ENCODE results near the genes KCNE2 and CLIC6.

DNA sequence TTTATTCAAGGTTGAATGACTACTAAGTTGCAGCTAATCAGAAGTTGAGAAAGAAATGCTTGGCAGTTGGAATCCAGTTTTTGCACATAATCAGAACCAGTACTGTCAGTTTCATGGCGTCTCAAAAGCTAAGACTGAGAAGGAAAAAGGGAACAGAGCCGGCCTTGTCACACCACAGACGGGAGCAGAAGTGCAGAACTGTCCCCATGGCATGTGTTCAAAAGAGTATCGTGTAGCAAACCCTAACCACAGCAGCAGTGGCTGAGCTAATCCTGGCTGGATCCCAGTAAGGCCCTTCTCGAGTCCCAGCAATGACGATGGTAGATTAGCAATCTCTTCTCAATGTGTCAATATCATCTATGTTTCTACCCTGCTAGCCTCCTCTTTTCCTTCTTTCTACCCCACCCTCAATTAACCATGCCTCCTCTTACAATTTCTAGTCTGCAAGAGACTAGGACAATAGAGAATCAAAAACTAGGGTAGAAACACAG, 31.0 kb upstream of the IFNAR2 start:
- PRO-cap = no peak

DNA sequence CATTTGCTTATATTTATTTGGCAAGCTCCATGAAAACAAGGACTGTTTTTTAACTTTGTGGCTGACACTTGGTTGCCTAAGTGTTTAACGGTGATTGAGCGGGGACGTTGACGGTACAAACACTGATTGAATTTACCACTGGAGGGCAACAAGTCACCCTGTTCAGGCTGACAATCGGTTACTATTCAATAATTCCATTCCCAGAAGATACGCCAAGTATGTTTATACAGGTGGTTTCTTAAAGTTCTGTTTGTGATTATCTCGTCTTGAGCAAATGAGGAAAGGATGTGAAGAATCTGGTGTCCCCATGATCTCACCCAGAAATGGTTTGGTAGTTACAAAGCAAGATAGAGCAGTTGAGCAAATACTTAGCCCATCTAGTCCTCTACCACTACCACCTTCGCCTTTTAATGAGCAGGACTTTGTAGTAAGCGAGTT, 36.1 kb downstream of the IFNAR1 start:
- PRO-cap = no peak

- PRO-cap = no peak
These were observed 37.7 kb downstream of the TMEM50B start for GRCh38 chr21:33441824-33442665.

DNA sequence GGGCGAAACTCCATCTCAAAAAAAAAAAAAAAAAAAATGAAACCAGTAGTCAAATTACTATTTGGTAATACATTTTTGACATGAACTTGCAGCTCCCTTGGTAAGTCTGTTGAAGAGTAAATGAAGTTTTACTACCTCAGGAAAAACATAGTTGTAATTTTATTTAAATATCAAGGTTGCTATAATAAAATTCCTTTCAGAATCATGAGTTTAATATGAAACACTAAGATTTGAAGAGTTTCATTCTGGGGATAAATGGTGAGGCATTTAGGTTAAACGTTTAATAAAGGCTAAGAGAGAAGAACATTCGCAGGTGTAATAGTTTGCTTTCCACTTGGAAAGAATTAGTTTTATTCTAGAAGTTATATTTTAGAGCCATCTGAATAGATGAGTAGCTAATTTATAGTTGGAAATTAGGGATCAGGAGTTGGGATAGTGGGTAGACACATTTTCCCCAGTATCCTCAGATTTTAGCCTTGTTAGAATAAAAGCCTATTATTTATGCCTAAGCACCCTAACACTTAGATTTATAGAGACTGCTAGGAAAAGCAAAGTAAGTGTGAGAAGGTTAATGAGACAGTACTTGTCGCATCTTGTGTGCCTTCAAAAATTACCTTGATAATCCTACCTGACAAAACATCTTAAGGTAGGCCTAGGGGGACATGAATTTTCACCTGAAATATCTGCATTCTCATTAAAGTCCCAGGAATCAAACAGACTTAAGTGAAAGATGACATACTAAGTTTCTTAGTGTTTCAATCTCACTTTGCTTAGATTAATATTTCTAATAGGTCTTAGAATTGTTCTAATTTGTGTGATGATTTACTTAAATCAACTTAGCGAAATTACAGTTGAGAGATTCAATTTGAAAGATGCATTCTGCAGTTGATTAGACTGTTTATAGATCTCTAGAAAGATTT, 22.3 kb downstream of the SON start:
- PRO-cap = no peak

DNA sequence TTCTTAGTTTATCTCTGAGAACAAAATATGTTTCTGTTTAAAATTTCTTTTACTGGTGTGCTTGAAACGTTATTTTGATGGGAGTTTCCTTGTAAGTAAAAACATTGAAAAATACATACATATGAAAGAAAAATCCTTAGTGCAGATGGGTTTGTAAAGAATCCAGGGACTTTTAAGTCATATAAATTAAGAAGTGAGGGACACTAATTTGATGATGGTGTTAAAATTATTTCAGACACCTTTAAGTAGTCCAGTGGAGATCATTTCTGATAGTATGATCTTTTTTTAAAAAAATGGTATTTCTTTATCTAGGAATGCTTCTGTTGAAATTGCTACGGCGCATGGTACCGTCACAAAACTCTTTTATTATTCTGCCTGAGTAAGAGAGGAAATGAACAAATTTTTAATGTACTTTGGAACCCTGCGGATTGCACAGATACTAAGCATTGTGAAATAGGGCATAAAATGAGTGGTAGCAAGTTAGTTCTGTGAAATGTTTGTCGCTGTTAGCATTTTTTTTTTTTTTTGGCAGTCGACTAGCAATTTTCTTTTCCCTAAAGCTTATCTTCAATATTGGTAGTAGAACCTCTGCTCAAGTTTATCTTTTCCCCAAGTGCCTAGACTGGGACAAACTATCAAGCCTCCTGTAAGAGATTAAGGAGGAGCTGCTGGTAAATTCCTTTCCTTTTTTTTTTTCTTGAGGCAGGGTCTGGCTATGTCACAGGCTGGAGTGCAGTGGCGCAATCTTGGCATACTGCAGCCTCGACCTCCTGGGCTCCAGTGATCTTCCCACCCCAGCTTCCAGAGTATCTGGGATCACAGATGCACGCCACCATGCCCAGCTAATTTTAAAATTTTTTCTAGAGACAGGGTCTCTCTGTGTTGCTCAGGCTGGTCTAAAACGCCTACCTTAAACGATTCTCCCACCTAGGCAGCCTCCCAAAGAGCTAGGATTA, 2.1 kb downstream of the ITSN1 start:
- PRO-cap = unidirectional peak, minus-strand start at position 365 of the sequence

- PRO-cap = no peak
These were observed 102.6 kb downstream of the ITSN1 start for GRCh38 chr21:33744968-33745328.

- PRO-cap = no peak
These were observed 125.3 kb downstream of the ITSN1 start for GRCh38 chr21:33767517-33768036.

- PRO-cap = no peak
These were observed 15.2 kb upstream of the ATP5PO start for GRCh38 chr21:33930924-33931085.

- PRO-cap = no peak
These were observed 3.5 kb downstream of the MRPS6 start for GRCh38 chr21:34076728-34077404.

GRCh38 chr21:34129963-34130663, 56.7 kb downstream of the MRPS6 start:
- PRO-cap = no peak

- PRO-cap = no peak
These were observed at the start of gene KCNE2 for GRCh38 chr21:34363763-34364120. KCNE2 (plus strand) TSS chr21:34364006.

DNA sequence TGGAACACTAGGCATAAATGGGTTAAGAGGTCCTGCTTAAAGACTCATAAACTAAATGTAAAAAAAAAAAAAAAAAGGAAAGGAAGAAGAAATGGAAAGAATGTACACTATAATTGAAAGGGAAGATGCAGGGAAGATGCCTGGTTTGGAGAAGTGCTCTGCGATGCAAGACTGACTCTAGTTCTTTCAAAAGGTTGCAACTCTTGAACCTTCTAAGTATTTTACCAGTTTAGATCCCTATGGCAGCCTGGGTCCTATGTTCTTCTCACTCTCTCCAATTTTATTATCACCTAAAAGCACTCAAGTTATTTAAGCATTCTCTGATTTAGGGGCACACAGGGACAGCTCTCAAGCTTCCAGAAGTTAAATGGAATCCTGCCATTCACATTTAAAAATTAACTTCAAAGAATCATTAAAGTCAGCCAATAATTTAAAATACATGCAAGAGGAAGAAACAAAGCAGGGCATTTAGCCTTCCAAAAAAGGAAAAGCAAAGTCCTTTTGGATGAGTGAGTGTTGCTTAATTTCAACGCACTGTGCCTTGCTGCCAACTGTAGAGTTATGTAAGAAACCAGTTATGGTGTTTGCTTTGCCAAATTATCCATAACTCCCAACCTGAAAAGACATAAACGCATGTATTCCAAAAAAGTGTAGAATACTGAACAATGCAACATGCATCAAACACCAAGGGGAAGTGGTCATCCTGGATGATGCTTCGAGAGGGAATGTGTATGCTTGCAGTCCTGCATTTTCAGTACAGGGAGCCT, 16.0 kb upstream of the KCNE1 start:
- PRO-cap = no peak

DNA sequence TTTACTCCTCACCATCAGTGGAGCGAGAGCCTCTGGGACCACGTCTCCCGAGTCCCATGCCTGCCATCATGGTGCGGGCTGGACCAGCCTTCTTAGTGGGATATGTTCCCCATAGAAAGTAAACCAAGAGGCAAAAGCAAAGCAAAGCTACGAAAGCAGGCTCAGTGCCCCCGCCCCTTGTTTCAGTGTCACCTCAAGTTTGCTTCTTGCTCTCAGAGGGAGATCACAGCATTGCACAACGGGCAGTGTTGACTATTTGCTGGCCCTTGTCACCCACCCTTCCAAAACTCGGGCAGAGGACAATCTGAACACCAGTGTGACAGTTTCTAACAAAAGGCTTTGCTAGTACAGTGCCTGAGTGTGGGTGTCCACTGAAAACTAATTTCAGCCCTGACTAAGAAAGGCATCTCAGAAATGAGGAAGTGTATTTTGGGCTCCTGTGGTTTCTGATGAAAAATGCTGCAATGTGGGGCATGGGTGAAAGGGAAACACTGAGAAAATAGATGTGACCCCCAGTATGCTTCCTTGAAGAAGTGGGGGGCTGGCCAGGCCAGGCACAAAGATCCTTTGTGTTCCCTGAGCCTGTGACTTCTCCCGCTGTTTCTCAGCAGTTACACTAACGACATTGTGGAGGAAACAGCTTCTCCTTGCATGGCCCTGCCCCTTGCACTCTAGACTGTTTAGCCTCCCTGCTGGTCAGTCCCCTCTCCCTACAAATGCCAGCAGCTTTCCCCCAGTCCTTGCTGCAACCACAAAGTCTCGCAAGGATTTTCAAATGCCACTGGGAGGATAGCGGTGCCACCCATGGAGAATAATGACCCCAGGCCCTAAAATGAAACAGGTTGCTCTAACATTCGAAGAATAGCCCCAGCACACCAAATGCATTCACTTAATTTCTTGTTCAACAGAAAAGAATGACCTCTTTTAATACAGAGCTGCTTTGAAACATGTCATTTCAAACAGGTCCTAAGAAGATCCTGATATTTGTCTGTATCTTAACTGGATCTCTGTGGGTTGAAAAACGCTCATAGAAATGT, 33.3 kb upstream of the KCNE1 start:
- PRO-cap = bidirectional peak, plus-strand start at position 610 of the sequence, minus-strand start at position 380 of the sequence

- PRO-cap = no peak
These were observed 40.9 kb upstream of the KCNE1 start for GRCh38 chr21:34552526-34553668.

GRCh38 chr21:34620318-34620625, 5.4 kb upstream of the RCAN1 start:
- PRO-cap = no peak

DNA sequence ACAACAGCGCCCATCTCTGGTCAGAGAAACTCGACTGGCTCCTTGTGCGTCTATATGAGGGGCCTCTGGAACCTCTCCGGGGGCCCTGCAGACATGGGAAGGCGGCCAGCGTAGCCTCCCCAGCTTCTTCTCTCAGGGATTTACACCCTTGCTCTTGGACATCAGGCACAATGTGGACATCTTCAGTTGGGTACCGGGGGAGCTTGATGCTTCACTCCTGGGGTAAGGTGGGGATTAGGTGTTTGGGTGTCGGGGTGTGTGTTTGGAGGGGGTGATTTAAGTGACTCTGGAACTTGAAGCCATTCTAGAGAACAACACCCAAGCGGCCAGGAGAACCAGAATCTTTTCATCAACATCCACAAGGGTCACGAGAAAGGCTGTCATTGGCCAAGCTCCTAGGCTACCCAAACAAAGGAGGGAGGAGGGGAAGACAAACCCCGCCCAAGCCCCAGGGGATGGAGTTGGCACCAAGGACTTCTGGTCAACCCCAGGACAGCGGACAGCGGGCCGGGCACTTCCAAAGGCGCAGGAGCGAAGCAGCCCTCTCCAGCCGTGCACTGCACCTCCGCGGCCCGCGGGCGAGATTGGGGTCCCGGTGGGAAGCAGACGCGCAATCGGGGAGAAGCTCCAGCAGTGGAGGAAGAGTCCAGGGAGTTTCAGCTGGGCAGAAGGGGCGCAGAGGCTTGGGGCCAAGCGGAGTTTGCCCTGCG, at the start of gene CLIC6:
CLIC6 (plus strand) TSS at position 484 of the 710 bp plus-strand sequence.
- PRO-cap = unidirectional peak, plus-strand start at position 484 of the sequence; unidirectional peak, plus-strand start at position 495 of the sequence

DNA sequence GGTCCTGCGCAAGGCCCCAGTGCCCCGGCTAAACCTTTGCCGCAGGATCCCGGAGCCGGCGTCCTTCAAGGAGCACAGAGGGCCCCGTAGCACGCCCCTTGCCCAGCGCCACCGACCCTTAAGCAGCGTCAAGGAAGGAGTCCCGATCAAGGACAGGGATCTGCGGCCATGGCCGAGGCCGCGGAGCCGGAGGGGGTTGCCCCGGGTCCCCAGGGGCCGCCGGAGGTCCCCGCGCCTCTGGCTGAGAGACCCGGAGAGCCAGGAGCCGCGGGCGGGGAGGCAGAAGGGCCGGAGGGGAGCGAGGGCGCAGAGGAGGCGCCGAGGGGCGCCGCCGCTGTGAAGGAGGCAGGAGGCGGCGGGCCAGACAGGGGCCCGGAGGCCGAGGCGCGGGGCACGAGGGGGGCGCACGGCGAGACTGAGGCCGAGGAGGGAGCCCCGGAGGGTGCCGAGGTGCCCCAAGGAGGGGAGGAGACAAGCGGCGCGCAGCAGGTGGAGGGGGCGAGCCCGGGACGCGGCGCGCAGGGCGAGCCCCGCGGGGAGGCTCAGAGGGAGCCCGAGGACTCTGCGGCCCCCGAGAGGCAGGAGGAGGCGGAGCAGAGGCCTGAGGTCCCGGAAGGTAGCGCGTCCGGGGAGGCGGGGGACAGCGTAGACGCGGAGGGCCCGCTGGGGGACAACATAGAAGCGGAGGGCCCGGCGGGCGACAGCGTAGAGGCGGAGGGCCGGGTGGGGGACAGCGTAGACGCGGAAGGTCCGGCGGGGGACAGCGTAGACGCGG, 614 bp downstream of the CLIC6 start:
- PRO-cap = no peak

GRCh38 chr21:34837060-34838156, 168.6 kb downstream of the CLIC6 start:
- PRO-cap = no peak

DNA sequence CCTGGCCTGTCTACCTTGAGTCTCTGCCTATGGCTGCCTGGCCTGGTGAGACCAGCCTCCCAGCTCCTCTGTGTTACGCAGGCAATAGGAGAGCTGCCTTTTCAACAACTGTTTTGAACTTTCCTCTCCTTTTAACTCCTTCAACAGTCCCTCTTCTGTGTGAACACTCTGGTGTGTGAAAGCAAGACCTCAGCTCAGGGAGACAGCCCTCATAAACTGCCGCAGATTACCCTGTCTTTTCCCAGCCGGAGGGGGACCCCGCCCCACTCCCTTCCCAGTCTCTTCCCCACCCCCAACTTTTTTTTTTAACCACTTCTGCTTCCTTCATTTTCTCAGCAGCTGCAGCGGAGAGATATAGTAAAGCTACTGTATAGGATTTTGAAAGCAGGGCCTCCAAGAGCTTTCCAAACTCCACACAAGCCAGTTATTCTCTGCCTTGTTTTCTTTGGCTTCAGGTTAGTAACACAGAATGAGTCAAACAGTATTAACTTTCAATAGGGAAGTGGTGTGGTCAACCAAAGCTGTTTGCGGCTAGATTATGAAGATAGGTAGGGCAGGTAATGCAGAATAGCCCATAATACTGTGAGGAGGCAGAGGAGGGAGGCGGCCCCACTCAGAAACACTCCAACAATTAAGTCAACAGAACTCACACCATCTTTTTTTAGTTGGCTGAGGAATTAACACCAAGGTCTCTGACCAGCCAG, 176.8 kb downstream of the CLIC6 start:
- PRO-cap = no peak

GRCh38 chr21:34846133-34847195, 177.7 kb downstream of the CLIC6 start:
- PRO-cap = no peak